ENCODE results near the gene ANKRD26.

GRCh38 chr10:24962928-24963143 is 10.4 kb upstream of the PRTFDC1 start:
- PRO-cap, result no peak
- RAMPAGE, long total RNA, 2 experiments, result no peak in any of the 2 experiments

DNA sequence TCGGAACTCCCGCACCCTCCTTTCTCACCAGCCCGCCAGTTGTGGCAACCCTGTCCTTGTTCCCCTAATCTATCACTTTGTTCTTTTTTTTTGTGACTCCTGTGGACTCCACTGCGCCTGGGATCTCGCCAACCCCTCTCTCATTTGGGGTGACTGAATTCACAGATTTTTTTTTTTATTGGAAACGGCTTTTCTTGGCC is 4.5 kb upstream of the GAD2 start:
- PRO-cap, result no peak
- RAMPAGE, long total RNA, 2 experiments, result no peak in any of the 2 experiments

- PRO-cap, result no peak
- RAMPAGE, long total RNA, 2 experiments, result no peak in any of the 2 experiments
Observed at GRCh38 chr10:26468720-26469089, 30.6 kb downstream of the APBB1IP start.

- PRO-cap, result no peak
- RAMPAGE, long total RNA, 2 experiments, result no peak in any of the 2 experiments
Observed at GRCh38 chr10:26481979-26482701, 44.0 kb downstream of the APBB1IP start.

- PRO-cap, result no peak
- RAMPAGE, long total RNA, 2 experiments, result no peak in any of the 2 experiments
Observed at GRCh38 chr10:26621737-26622813, 75.4 kb upstream of the PDSS1 start.

- PRO-cap, result no peak
- RAMPAGE, long total RNA, 2 experiments, result no peak in any of the 2 experiments
Observed at GRCh38 chr10:26738187-26738769, 40.8 kb downstream of the PDSS1 start.

- PRO-cap, result no peak
- RAMPAGE, long total RNA, 2 experiments, result no peak in any of the 2 experiments
Observed at GRCh38 chr10:26858478-26859166, 2.1 kb downstream of the ABI1 start.

DNA sequence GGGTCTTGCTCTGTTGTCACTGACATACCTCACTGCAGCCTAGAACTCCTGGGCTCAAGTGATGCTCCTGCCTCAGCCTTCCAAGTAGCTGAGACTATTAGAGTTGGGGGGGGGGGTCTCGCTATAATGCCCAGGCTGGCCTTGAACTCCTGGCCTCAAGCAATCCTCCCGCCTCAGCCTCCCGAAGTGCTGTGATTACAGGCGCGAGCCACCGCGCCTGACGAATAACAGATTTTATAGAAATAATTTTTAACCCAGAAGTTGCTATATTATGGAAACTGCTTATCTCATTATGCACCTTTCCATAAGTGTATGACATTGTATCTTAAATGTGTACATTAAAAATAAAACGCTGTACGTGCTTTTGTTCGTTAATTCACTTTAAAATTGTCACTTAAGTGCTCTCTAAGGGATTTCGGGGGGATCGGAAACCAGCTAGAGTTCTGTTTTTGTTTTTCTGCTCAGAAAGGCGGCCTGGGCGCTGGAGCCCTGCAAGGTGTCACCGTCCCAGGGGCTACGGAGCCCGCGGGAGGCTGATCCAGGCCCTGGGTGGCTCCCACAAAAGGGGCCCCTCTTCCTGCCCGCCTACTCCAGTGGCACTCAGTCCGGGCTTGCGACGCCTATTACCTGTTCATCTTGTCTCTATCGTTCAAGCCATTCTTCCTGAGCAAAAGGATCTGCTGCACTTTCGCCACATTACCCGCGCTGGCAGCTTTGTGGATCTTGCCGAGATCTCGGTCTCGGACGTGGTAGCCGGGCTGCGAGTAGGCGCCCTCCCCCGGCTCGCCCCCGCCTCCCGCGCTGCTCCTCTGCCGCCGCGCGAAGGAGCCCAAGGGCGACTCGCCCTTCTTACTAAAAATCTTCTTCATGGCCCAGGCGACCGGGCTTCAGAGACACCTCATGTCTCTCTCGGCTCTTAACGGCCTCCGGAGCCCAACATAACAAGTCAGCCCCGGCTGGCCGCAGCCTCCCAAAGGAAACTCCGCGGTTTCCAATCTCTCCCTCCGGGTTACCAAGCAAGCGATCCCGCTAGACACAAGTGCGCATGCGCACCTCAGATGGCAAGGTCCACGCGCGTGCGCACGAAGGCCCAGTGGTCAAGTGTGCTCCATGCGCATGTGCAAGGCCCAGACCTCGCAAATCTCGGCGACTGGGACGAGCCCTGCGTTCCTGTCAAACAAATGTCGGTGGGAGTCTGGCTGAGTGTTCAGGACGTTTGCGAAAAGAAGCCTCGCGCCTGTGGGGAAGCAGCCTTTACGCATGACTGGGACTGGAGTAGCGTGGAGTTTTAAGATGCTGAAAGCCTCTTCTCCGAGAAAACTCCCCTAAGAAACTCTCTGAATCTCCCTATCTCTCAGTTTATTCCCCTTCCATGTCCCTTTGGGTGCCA is at the start of gene ANKRD26:
TSS of gene ANKRD26 (minus strand) at position 1,037 of the 1,390 bp plus-strand sequence.
- PRO-cap, result bidirectional peak, plus-strand start at position 812 of the sequence, minus-strand start at position 725 of the sequence; bidirectional peak, plus-strand start at position 1,130 of the sequence, minus-strand start at position 993 of the sequence
- RAMPAGE, long total RNA, 2 experiments, result start-site peak on the minus strand in 2 of 2 experiments, centred at positions 991 to 996 of the sequence, 21 to 23 reads per replicate

DNA sequence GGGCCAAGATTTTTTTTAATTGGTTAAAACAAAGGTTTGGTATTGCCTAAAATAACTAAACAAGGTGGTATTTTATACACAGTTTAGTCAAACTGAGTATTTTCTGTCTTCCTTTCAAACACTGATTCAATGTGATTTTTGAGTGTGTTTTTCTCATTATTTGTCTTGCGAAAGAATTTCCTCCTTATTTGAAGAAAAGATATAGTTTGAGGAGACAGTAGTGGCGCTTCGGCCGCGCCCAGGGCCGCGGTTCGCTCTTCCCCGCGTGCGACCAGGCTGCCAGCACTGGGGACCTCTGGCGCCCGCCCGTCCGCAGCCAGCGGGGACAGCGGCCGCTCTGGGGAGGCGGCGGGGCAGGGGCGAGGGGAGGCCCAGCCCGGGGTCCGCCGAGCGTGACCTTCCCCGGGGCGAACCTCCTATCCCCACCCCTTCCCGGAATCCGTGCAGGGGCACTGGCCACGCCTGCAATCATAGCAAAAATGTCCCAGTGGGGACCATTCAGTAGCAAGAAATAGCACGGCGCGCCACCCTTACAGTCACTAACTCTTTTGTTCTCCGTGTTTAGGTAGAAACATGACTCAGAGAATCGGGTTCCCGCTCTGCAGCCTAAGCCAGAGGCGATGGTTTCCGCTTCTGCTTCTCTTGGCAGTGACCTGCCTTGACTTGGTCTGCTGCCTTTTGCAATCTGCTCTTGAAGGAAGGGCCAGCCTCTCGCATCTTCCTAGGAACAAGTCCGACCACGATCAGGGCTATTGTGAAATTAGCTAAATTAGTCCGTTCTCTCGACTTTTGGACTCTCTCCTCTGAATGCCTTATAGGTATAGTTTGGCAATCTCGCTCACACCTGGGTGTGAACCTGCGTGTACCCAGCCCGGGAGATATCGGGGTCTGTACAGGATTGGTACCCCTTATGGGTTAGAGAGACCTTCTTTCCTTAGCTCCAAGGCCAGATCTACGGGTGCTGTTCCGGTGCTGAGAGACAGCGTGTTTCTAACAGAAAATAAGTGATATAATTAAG is 79.2 kb upstream of the ACBD5 start:
- PRO-cap, result no peak
- RAMPAGE, long total RNA, 2 experiments, result no peak in any of the 2 experiments

- PRO-cap, result no peak
- RAMPAGE, long total RNA, 2 experiments, result no peak in any of the 2 experiments
Observed at GRCh38 chr10:27746563-27746893, 909 bp upstream of the MKX start.

DNA sequence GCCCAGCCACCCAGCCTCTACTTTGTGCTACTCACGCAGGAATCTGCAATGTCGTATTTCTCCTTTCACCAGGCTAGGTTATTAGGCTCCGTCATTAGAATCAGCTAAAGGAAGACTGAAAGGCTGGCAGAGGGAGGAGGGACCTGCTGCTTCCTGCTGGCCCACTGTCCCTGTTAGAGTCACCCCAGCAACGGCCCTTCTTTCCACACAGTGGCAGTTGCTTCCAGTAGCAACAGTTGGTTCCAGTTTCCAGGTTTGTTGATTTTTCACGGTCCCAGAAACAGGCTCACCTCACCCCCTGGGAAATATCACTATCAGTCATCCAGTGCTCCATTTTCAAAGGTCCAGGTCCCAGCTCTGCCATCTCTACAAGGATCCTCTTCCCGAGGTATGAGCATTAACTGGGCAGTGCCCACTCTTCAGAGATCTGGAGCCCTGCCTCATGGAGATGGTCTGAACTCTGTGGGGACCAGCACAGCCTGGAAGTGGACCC is 15.9 kb downstream of the ODAD2 start:
- PRO-cap, result no peak
- RAMPAGE, long total RNA, 2 experiments, result no peak in any of the 2 experiments

DNA sequence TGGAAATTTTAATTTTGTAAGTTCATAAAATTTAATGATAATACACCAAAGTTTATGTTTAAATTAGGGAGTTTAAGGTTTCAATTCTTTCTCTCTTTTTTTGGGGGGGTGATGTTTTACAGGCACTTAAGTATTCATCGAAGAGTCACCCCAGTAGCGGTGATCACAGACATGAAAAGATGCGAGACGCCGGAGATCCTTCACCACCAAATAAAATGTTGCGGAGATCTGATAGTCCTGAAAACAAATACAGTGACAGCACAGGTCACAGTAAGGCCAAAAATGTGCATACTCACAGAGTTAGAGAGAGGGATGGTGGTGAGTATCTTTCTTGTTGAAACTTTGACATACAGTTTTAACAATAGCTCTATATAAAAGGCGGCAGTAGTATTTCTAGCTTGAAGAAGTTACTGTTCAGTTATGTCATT is 2.5 kb downstream of the WAC start:
- PRO-cap, result no peak
- RAMPAGE, long total RNA, 2 experiments, result no peak in any of the 2 experiments

GRCh38 chr10:28542042-28542822 is 9.3 kb downstream of the WAC start:
- PRO-cap, result no peak
- RAMPAGE, long total RNA, 2 experiments, result no peak in any of the 2 experiments

GRCh38 chr10:28795649-28796236 is 118.4 kb downstream of the BAMBI start:
- PRO-cap, result no peak
- RAMPAGE, long total RNA, 2 experiments, result no peak in any of the 2 experiments

- PRO-cap, result no peak
- RAMPAGE, long total RNA, 2 experiments, result no peak in any of the 2 experiments
Observed at GRCh38 chr10:28940480-28940958, 263.2 kb downstream of the BAMBI start.

- PRO-cap, result unidirectional peak, minus-strand start at chr10:29087634
- RAMPAGE, long total RNA, 2 experiments, result no peak in any of the 2 experiments
Observed at GRCh38 chr10:29087431-29087934, 201.4 kb upstream of the LYZL1 start.

- PRO-cap, result no peak
- RAMPAGE, long total RNA, 2 experiments, result no peak in any of the 2 experiments
Observed at GRCh38 chr10:29473446-29474062, 161.2 kb downstream of the SVIL start.

- PRO-cap, result no peak
- RAMPAGE, long total RNA, 2 experiments, result no peak in any of the 2 experiments
Observed at GRCh38 chr10:29481545-29481909, 153.2 kb downstream of the SVIL start.

DNA sequence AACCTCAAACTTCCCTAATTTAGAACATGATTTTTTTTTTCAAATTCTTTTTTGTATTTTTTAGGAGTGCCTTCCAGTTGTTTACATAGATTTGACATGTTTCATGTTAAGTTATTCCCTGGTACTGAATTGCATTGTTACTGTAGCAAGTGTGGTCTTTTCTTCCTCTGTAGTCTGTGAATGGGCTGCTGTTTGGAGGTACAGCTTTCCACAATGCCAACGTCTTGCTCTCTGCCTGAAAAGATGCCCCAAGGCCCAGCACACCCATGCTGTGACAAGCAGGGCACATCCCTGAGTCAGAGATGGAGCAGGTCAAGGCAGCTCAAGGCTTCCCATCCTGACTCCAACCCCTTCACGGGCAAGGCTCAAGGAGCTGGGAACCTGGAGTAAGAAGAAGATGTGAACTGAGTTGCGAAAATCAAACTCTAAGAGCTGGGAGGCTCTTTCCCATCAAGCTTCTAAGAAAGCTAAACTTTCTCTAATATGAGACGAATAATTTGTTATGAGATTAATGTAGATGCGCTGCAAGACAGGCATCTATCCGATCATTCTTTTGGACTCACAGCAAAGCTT is 27.2 kb downstream of the SVIL start:
- PRO-cap, result no peak
- RAMPAGE, long total RNA, 2 experiments, result no peak in any of the 2 experiments

DNA sequence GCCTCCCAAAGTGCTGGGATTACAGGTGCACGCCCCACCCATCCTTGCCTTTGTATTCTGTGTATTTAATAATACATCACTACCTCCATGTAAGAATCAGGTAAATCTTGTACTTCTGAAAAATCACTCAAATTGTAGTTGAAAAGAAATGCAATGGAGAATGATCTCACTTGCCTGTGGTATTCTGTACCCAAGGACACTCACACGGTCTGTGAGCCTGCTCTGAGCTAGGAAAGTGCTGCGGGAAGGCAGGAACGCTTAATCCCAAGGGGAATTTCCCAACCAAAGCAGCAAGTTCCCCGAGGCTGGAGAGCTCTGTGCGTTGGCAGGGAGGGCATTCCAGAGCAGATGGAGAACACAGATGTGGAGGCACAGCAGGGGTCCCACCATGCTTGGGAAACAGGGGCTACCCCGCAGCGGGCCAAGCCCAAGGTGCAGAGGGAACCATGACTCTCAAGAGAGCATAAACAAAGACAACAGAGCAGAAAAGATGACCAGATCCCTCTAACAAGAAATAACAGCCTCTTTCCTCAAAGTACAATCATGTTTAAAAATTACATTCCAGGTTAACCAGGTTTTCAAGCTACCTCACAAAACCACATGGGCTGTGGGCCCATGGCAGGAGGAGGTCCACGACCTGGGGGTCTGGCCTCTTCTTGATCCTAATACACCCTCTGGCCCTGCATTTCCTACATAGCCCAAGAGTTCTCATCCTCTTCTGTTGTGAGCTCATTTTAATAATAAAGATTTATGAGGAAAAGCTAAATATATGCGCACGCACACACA is 13.5 kb downstream of the SVIL start:
- PRO-cap, result no peak
- RAMPAGE, long total RNA, 2 experiments, result no peak in any of the 2 experiments

Measured in body of pancreas (tissue), 2 donors.